Hair follicular keratinocyte (primary cell): Measurements from ENCODE around the gene EPYC.

DNA sequence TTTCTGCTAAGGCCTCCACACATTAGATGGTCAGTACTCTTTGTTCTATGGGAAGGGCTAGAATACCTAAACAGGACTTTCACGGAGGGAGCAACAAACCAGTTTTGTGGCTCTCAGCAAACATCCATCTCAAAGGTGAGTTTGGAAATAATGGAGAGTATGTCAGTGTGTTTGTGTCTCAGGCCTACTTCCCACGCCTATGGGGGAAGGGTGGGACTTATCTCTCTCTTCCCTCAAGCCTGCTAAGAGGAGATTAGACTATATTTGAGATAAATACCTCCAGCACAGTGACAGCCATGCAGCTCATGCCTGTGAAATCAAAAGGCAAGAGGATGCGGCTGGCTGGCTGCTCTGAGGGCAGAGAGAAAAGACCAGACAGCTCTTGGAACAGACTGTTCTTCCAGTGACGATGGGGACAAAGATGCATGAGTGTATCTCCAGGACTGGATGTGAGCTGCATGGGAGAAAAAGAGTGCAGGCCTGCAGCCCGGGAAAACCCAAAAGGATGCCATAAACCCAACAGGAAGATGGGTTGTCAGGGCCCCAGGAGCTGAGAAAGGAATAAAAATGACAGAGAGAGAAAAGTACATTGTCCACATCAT is 14.8 kb upstream of the POC1B start:
- RAMPAGE, long total RNA, result no peak

- RAMPAGE, long total RNA, result no peak
Observed at GRCh38 chr12:89611098-89611642, 85.3 kb upstream of the POC1B start.

DNA sequence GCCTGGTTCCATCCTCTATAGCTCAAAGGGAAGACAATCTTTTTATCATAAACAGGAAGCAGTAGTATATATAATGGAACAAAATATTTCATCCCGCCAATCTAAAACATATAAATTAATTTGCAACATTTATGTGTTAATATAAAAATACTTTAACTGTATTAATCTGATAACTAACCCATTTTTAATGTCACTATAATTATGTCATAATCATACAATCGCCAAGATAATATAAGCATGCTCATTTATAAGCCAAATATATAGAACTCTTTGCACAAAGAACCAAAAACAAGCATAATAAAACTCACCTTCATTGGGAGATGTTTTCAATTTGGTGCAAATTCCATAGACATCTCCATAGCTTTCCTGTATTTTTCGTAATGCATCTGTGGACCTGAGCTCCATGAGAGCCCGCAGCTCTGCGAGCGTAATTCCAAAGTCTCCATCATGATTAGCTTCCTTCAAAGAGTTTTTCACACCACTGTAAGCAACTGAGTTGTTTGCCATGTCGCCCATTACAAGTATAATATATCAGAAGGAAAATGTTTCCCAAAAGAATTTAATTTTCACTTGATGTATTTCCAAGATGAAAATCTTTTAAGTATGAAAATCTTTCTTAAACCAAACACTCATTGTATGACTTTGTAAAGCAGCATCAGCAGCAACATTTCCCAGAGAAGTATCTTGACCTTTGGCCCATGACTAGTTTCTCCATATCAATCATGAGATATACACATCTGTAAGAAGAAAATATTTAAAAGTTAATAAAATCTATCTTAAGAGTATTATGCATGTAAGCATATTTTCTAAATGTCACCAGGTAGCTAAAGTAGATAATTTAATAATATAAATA is 53.0 kb downstream of the ATP2B1 start:
- RAMPAGE, long total RNA, result no peak

DNA sequence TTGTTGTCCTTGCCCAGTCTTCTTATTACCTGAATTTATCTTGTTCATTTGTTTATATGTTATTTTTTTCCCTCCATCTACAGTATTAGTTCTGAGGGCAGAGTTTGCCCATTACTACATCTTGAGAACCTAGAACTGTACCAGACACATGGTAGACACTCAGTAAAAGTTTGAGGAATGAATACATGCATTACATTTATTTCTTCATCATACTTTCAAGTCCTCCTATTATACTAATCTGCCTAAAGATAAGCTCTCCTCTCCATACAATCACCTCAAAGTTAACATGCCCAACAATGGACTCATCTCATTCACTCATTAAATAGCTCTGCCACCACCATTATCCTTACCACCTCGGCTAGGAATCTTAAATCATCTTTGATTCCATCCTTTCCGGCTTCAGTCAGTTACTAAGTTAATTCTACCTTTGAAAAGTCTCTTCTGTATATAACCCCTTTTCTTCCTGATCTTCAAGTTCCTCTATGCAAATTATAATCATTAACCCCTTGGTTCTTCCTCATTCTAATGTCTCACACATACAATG is 51.8 kb downstream of the ATP2B1 start:
- RAMPAGE, long total RNA, result no peak

DNA sequence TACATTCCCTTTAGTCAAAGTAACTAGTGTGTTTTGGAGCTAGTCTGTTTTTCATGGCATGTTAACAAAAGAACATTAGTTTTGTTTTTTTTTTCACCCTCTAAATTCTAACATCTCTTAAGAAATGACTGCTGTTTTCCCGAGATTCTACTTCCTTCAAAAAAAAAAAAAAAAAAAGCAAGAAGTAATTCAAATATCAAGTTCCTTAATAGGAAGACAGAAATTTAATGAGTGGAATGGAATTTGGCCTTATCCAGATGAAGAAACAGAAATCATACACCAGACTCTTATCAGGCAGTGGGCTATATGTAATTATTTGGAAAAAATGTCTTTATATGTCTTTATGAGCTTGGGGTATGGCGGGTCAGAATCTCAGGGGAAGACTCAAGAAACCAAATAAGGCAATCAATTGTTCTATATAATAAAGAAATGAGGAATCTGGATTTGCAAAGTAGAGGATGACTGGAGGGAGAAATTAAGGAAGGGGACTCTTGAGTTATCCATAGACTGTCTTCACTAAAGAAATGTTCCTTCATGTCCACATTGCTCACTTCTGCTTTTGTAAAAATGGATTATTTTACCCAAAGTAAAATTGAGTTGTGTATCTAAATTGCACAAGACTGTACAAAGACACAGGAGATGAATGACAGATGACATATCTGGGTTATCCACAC is 11.6 kb downstream of the ATP2B1 start:
- RAMPAGE, long total RNA, result no peak

DNA sequence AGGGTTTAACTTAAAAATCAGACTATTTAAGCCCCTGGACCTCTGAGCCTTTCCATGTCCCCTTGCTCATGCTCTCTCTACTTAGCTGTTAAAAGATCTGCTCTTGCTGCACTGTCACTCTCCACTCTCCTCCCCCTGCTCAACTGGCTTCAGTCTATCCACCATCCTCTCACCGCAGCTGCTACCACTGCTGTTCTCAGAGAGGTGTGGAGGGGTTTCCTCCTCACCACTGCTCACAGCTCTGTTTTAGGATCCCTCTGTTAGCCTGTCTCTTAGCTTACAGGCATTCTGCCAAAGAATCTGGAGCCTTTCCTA is 43.7 kb upstream of the ATP2B1 start:
- RAMPAGE, long total RNA, result no peak

DNA sequence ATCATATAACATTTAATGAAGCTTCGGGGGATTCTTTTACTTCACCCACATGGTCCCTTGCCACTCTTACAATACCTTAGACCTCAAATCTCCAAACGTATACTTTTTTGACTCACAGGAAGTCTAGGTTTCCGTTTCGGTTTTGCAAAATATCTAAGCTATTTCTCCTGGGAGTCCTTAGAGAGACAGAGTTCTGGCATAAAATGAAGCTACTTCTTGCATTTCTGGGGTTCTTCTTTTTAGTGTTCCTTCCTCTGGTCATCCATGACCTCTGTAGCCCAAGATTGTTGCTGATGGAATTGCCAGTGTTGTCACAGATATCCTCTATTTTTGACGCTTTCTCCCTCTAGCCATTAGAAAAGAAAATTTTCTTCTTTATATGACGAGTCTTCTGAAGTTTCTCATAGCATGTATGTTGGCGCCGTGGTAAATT is 590.6 kb upstream of the ATP2B1 start:
- RAMPAGE, long total RNA, result no peak

DNA sequence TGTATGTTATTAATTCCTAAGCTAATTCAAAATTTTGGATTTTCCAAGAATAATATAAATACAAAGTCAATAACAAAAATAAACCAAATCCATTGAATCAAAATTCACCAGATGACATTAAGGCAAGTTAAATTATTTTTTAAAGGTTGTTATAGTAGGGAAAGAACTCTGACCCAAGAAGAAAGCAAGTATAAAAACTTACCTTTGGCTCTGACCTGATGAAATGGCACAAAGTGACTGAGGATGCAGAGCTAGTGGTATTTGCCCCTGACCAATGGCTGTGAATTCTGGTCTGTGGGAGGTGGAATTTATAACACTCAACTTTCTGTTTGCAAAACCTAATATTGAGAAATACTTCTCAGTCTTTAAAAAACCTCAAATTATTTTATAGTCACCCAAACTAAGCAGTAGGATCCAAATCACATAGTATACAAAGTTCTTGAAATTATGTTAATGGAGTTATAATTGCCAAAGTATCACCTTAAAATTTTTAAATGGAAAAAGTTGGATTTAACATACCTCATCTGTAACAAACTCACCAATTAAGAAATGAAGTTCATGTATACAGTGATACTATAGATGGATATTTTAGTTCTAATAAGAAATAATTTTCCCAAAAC is at the start of gene EPYC:
Gene EPYC (minus strand): TSS at position 228 of the 620 bp plus-strand sequence.
- RAMPAGE, long total RNA, result no peak

- RAMPAGE, long total RNA, result no peak
Observed at GRCh38 chr12:91215734-91216652, 33.4 kb upstream of the DCN start.

DNA sequence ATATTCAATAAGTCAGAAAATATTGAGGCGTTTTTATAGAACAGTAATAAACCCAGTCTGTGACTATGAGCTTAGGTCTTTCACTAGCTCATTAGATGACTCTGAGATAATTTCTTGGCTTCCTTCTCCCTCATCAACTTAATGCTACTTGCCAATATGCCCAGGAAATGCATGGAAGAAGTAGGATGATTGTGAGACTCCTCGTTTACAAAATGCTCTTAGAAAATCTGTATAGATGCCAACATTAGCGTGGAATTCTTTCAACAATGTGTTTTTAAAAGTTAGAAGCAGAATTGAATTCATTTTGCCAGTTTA is 424.7 kb downstream of the BTG1 start:
- RAMPAGE, long total RNA, result no peak

DNA sequence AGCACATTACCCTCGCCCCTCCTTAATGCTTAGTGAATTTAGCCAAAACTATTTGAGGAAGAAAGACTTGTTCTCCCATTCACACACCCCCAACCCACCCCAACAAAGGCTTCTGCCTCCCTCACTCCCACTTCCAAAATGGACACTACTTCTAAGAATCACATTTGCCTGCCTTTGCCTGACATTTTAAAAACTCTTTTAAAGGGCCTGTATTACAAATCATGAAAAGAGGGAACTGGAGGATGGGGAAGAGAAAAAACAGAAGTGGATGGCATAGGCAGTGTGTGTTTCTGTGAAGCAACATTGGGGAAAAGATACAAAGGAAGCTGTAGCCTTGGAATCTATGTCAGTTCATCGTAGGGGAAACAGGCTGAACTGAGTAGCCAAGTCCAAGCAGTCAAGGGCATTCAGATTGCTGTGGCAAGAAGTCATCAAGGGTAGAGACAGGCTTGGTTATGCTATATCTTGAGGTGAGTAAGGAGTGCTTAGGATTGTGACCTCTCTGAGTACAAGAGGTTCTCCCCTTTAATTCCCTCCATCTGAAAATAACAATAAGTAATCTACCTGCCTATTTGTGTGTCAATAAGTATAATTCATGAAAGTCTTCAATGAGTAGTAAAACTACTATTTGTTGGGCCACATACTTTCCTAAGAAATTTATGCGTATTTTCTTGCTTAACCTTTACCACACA is 273.8 kb downstream of the BTG1 start:
- RAMPAGE, long total RNA, result no peak

- RAMPAGE, long total RNA, result no peak
Observed at GRCh38 chr12:92068661-92068927, 77.1 kb downstream of the BTG1 start.

DNA sequence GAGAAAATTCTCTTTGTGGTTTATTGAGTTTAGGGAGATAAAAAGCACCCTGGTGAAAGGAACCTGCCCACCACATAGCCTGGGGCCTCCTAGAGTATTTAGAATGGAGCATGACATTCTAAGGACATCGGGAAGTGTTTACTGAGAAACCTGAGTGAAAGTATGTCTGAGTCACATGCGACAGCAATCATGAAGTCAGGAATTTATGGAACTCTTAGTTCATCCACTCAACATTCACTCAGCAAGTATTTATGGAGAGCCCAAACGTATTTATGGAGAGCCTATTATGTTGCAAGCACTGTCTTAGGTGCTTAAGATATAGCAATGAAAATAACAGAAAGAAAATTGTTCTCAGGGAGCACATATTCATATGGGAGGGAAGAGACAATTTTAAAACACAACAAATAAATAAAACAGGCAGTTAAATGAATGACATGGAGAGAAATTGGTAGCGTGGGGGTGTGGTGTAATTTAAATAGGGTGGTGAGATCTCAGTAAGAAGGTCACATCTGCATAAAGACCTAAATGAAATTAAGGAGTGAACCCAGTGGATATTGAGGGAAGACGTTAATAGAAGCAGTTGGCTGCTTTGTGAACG is 65.0 kb downstream of the BTG1 start:
- RAMPAGE, long total RNA, result no peak

DNA sequence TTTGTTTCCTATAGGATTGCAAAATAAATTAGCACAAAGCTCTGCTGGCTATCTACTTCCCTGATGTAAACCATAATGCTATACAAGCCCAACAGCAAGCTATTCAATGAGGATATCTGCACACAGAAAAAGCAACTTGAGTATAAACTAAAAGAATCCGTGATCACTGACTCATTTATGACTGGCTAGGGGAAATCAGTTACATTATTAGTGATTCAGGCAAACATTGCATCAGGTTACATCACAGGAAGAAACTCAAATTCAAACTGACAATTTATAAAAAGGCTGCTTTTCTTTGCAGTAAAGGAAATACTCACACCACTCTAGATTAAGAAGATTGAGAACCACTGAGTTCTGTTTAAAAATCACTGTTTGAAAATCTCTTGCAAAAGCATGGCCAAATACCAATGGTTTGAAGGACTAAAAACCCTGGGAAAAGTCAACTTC is 8.4 kb downstream of the BTG1 start:
- RAMPAGE, long total RNA, result no peak

DNA sequence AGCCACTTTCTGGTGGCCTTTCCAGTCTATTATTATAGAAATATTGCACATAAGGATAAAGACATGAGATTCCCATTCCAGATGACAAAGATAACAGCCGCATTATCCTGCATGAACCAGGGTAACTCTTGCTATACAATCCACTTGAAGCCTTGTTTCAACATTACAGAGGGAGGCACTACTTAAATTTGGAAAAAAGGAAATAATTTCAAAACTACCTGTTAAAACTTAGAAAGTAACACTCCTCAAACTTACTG is 4.5 kb downstream of the BTG1 start:
- RAMPAGE, long total RNA, result no peak

- RAMPAGE, long total RNA, result no peak
Observed at GRCh38 chr12:92143141-92143592, 2.5 kb downstream of the BTG1 start.

DNA sequence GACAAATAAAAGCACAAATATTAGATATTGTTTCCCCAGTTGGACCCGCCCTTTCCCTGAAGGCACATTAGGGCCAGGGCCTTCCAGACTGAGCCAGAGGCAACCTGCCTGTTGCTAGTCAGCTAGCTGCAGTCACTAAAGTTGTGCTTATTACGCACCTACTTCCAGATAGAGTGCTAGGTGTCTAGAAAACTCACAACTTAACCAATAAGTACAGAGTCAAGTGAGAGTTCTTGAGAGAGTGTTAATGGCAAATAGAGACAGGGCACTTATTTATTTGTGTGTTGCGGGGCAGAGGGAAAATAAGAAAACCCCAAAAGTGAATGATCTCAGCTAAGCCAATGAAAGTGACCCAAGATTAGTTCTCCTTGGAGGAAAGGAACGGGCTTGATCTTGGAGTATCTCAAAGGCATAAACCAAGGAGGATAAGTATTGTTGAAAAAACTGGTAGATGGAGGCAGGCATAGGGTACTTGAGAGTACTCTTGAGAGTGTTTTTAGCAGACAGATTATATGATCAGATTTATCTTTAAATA is 3.1 kb upstream of the BTG1 start:
- RAMPAGE, long total RNA, result no peak

- RAMPAGE, long total RNA, result no peak
Observed at GRCh38 chr12:92398367-92398917, 252.8 kb upstream of the BTG1 start.

- RAMPAGE, long total RNA, result no peak
Observed at GRCh38 chr12:92444537-92445149, 258.1 kb upstream of the PLEKHG7 start.

DNA sequence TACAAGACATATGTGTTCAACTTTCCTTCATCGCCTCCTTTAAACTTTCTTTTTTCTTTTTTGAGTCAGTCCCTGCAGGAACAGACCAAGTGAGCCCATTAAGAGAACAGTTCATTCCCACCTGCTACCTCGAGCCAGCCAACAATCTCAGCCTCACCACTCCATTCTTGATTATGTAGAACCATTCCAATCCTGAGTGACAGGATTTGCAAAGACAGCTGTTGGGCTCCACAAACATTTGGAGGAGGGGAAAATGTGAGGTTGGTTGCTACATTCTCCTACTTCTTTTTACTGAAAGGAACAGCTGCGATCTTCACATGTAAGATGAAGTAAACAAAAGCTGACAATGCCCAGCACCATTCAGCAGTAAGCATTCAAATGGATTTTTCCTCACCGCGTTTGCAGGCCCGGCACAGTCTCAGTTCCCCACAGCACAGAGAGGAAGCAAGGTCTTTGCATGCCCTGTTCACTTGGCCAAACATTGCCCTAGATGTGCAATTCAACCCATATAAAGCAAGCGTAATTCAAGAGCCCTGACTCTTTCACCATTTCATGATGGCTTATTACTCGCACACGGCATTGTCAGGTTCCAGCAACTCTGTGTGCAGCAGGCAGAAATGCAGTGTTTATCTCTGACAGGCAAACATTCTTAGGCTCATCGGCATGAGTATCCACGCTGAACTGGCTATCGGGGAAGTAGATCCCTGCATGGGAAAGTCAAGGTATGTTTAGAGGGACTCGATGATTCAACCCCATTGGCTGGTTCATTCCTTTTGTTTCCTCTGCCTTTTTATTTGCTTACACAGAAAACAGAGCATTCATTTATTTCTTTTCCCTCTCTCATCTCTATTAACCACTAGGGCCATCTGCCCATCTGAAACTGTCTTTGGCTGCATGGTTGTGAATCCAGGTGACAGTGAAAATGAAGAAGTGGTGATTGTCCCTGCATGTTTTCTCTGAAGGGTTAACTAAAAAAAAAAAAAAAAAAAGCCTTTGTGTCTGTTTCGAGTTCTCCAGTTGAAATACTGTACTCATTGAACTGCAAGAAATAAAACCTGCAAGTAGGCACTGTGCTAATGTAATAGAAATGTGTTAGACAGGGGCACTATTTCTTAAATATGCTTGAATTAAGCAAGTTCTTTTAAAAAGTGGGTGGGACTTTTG is 236.1 kb upstream of the PLEKHG7 start:
- RAMPAGE, long total RNA, result no peak